Measurements from ENCODE around the gene IQCG.

GRCh38 chr3:197809124-197809894 lies 18.3 kb downstream of the LRCH3 start:
- PRO-cap = no peak

- PRO-cap = no peak
Measured at GRCh38 chr3:197811358-197811768, 20.3 kb downstream of the LRCH3 start.

GRCh38 chr3:197959658-197960143 lies at the start of gene IQCG:
Gene IQCG (minus strand): TSS chr3:197959991.
- PRO-cap = bidirectional peak, plus-strand start at chr3:197960233, minus-strand start at chr3:197960015

GRCh38 chr3:198032480-198032886 lies 72.5 kb downstream of the LMLN start:
- PRO-cap = no peak